Mononuclear cell (primary cell): ENCODE results near the gene SMPX.

DNA sequence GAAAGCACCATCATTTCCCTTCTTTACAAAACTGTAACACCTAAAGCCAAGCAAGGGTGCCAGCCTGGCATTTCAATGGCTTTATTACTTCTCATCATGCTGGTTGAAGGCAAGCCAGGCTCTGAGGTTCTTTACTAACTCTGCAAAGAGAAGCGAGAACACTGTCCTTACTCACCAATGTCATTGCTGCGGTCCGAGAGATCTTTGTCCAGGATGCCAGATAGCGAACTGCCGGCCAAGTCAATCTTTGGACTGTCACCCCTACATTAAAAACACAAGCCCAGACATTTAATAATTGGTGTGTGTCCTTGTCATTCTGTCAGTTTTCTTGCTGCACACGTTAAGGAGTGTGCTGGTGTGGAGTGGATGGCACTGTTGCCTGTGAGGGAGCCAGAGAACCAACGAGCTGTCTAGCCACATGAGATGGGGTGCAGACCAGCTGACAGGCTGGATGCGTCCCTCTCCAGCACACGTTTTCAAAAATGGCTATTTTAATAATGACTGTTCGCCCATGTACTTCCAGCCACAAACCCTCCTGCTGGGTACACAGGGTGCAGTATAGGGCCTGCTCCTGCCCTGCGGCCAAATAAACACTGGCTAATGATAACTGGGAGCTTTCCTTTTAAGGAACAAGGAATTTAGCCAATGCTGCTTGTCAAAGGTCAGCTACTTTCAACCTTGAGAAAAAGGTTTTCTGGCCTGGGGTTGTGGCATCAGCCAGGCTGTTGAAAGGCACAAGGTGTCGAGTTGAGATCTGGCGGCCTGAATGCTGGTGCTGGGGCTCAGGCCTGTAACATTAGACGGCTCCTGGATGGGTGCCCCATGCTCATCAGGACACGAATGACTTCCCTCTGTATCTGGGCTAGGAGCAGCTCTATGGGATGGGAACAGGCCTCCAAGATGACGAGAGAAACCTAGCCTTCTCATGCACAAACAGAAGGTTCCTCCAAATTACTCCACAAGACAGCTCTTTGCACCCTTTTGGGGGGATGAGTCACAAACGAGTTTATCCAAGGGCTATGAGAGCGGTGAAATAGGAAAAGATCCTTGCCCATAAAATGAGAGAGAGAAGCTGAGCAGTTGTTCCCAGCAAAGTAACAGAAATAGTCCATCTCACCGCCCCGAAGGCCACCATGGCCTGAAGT lies 54.0 kb upstream of the MAP3K15 start:
- RRBS = no CpG with 5 or more reads among the region's 20 CpGs

- RRBS = no CpG with 5 or more reads among the region's 12 CpGs
These were observed 155.2 kb upstream of the MAP3K15 start for GRCh38 chrX:19670042-19671431.

- RRBS = no CpG with 5 or more reads among the region's 11 CpGs
These were observed 84.6 kb downstream of the SH3KBP1 start for GRCh38 chrX:19802743-19803300.

DNA sequence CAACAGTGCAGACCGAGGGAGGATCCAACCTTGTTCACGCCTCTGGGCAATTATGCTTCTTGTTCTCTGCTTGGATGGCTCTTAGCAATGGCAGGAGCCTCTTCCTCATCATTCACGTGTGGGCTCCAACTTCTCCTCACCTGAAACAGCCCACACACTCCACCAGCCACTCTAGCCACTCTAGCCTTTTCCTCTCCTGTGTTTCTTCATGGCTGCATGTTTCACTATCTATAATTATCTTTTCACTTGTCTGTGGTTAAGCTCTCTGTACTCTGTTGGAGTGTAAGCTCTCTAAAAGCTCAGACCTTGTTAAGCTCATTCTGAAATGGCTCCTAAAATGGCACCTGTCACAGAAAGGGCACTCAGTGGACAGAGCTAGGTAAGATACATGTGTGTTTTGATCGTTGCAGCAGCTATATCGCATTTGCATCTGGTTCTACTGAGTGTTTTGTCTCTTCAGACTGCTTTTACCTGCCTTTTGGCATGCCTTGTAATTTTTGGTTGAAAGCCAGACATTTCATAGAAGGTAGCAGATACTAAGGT lies 80.0 kb downstream of the SH3KBP1 start:
- RRBS = no CpG with 5 or more reads among the region's 5 CpGs

GRCh38 chrX:19824558-19824976 lies 62.8 kb downstream of the SH3KBP1 start:
- RRBS = no CpG with 5 or more reads among the region's 5 CpGs

DNA sequence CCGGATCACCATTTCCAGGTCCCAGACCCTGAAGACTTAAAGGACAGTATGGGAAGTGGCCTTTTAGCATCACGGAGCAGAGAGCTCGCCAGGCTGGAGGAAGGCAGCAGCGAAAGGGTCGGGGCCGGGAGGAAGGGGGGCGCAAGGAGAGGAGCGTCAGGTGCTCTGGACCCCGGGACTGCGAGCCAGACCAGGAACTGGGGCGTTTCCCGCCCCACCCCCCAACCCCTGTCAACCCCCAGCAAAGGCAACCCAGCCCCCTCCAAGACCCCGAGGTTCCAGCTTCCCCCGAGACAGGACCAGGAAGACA lies 855 bp downstream of the SH3KBP1 start:
- RRBS = 3% methylated on average over 5 of the region's 14 CpGs

- RRBS = 1% methylated on average over 12 of the region's 43 CpGs
These were observed 803 bp downstream of the BCLAF3 start for GRCh38 chrX:19989849-19990666.

- RRBS = 2% methylated on average over 7 of the region's 27 CpGs
These were observed 580 bp downstream of the EIF1AX start for GRCh38 chrX:20140925-20141590.

DNA sequence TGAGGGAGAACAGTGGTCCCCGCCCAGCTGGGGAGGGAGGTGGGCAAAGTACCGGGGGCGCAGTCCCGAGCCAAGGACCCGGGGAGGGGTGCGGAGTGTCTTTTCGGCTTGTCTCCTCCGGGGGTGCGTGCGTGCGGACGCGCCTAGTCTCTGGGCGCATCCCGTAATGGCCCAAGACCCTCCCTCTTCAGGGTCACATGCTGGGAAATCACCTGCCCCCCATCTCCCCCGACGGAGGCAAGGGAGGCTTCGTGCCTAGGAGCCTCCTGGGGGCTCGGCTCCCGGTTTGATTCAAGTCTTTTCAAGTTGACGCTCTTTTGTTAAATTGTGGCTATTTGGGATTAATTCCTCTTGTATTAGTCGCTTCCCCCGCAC lies 609 bp upstream of the RPS6KA3 start:
- RRBS = no CpG with 5 or more reads among the region's 23 CpGs

GRCh38 chrX:20547474-20548027 lies 280.8 kb upstream of the RPS6KA3 start:
- RRBS = no CpG with 5 or more reads among the region's 3 CpGs

DNA sequence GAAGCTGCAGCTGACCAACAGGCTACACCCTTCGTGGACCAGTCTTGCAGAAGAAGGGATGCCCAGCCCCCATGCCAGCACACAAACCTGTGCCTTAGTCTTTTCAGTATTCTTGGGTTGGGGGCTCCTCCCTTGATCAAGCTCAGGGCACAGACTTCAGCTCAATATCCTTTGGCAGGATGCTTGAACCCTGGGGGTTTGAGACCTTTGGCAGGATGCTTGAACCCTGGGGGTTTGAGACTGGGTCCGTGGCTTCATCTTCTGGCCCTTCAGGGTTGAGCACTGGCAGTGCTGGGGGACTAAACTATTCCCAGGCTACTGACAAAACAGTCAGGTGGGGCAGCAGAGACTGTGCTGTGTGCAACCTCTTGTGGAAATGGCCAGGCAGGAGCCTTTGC lies 535.3 kb upstream of the CNKSR2 start:
- RRBS = no CpG with 5 or more reads among the region's 2 CpGs

- RRBS = no CpG with 5 or more reads among the region's 1 CpG
These were observed 62.8 kb downstream of the CNKSR2 start for GRCh38 chrX:21437003-21437410.

GRCh38 chrX:21757718-21758366 lies at the start of gene SMPX:
TSS of gene SMPX (minus strand) at chrX:21758116.
- RRBS = 85% methylated on average over 4 of the region's 16 CpGs

DNA sequence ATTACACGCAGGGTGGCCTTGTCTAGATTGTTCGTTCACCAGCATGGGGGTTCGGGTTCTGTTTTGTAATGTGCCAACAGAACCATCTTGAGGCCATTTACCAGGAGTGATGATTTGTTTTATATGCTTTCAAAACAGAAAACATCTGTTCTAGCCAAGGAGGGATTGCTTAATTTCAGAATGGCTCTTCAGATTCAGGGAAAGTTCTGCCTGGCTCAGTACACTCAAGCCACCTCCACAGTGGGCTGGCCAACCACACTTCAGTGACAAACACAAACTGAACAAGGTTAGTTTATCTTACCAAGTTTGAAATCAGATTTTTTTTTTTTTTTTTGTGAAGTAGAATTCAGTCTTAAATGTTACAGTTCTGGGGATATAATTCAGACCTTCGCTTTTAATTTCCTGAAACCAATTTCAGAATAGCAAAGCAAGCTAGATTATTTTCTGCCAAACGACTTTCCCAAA lies 23.3 kb downstream of the SMS start:
- RRBS = no CpG with 5 or more reads among the region's 5 CpGs

GRCh38 chrX:23773570-23774117 lies 9.3 kb upstream of the SAT1 start:
- RRBS = no CpG with 5 or more reads among the region's 2 CpGs

GRCh38 chrX:23785300-23786170 lies 2.6 kb downstream of the SAT1 start:
- RRBS = no CpG with 5 or more reads among the region's 9 CpGs

- RRBS = no CpG with 5 or more reads among the region's 3 CpGs
These were observed 1.1 kb upstream of the ZFX start for GRCh38 chrX:24148472-24148885.

GRCh38 chrX:24179214-24179845 lies 29.8 kb downstream of the ZFX start:
- RRBS = no CpG with 5 or more reads among the region's 7 CpGs